Skeletal muscle cell (primary cell): Measurements from ENCODE around the genes TNFRSF1A, MRPL51 and GAPDH.

- RRBS: no CpG with 5 or more reads among the region's 7 CpGs
Measured at GRCh38 chr12:5503592-5504026, 71.7 kb downstream of the NTF3 start.

DNA sequence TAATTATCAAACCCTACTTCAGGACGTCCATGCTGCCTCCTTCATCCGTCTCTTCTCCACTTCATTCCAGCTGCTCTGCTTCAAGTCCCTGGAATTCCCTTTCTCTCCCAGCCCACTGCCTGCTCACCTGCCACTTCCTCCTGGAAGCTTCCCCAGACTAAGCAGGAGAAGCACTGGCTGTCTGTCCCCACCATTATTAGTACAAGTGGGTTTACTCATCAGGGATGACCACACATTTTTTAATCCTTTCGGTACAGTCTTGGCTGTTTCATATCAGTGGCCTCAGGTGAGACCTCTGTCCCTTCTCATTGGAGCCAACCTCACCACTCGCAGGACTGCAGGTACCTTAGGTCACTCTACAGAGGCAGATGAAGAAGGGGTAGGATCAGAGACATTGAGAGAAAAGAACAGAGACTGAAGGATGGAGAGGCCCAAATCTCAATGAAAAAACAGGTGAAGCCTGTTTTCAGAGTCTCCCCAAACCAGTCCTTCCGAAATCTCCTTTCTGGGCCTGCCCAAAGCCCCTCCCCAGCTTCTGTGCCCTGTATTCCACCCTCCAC lies 18.0 kb downstream of the ANO2 start:
- RRBS: no CpG with 5 or more reads among the region's 5 CpGs

DNA sequence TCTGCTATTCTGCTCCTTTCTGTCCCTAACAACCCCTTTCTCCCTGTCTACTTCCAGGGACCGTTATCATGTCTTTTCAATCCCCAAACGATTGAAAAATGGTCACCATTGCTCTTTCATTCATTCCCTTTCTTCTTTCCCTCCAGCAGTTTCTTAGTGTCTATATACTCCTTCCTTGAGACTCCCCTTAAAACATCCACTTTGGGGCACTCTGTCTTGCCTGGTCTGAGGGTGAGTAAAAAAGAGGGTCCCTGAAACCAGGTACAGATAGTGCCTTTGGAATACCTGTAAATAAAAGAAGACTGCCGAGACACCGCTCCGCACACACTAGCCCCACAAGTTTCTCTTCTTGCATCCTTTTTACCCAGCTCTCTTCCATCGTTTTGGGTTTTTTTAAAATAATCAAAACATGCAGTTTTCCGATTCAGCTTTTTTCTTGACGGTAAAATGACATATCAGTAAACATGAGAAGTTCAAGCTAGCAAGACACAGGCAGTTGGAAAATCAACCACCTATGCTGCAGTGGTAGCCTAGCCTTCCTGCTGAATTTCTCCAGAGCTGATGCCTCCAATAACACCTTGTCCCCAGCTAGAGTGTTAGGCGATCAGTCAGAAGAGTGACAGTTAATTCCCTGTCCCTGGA lies 1.6 kb upstream of the ANO2 start:
- RRBS: no CpG with 5 or more reads among the region's 9 CpGs

- RRBS: no CpG with 5 or more reads among the region's 13 CpGs
Measured at GRCh38 chr12:5976070-5976468, 31.0 kb upstream of the ANO2 start.

GRCh38 chr12:6069213-6069958 lies 55.1 kb downstream of the VWF start:
- RRBS: 43% methylated on average over 2 of the region's 9 CpGs

- RRBS: 65% methylated on average over 4 of the region's 29 CpGs
Measured at GRCh38 chr12:6181924-6182934, 18.0 kb upstream of the CD9 start.

GRCh38 chr12:6201778-6202361 lies 1.7 kb downstream of the CD9 start:
- RRBS: no CpG with 5 or more reads among the region's 7 CpGs

- RRBS: 50% methylated on average over 4 of the region's 13 CpGs
Measured at GRCh38 chr12:6226465-6227219, 26.4 kb downstream of the CD9 start.

DNA sequence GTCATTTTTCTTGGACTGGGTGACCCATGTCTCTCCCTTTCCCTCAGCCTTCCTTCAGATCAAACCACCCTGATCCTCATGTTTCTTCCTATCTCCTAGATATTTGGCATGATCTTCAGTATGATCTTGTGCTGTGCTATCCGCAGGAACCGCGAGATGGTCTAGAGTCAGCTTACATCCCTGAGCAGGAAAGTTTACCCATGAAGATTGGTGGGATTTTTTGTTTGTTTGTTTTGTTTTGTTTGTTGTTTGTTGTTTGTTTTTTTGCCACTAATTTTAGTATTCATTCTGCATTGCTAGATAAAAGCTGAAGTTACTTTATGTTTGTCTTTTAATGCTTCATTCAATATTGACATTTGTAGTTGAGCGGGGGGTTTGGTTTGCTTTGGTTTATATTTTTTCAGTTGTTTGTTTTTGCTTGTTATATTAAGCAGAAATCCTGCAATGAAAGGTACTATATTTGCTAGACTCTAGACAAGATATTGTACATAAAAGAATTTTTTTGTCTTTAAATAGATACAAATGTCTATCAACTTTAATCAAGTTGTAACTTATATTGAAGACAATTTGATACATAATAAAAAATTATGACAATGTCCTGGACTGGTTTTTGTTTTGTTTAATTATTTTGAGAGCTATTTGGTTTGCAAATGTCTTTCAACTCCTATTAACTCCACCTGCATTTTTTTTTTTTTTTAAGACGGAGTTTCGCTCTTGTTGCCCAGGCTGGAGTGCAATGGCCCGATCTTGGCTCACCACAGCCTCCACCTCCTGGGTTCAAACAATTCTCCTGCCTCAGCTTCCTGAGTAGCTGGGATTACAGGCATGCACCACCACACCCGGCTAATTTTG lies 37.7 kb downstream of the CD9 start:
- RRBS: no CpG with 5 or more reads among the region's 8 CpGs

DNA sequence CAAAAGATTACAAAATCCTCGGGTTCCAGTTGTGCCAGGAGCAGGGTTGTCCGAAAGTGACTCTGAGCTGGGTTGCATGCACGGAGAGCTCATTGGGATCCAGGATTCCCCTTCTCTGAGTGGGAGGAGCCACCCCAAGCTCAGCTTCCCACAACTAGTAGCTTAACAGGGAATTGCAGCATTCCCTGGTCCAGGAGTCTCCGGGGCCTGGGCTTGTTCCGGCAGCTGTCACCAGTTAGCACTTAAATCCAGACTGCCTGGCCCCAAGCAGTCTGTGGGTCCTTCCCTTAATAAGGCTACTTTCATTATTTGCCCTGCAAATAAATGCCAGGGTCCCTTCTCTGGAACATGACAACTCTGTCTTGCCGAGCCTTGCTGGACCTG lies 50.2 kb downstream of the CD9 start:
- RRBS: no CpG with 5 or more reads among the region's 6 CpGs

DNA sequence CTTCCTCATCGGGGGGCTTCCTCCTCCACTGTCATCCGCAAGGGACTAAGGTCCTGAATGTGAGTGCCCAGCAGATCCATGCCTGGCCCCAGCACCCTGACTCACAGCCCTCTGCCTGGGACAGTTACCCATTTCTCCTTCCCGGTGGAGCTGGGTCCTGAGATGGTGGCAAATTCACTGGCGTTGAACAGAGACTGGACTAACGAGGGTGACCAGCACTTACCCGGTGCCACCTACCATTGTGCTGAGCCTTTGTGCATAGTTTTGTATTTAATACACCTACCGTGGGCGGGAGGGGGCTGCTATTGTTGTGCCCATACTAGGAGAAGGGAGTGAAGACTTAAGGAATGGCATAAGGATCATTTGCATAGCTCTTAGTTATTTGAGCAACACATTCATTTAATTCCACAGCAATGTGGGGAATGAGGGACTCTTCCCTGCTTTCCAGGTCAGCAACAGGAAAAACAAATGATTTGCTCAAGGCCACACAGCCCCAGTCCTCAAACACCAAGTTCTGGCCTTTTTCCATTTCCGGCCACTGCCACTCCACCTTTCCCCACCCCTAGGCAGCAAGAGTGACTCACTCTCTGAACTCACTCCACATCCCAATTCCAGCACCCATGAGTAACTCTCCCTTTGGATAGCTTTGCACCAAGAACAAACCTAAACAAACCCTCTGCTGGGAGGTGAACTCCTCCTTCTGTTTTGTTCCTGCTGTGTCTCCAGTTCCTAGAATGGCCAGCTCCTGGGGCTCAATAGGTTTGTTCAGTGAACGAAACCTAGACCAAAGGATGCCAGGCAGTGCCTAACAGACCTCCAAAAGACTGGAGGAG lies 30.6 kb upstream of the PLEKHG6 start:
- RRBS: 74% methylated on average over 3 of the region's 10 CpGs

- RRBS: no CpG with 5 or more reads among the region's 4 CpGs
Measured at GRCh38 chr12:6307516-6307804, 3.0 kb upstream of the PLEKHG6 start.

GRCh38 chr12:6320299-6320689 lies 9.8 kb downstream of the PLEKHG6 start:
- RRBS: no CpG with 5 or more reads among the region's 5 CpGs

GRCh38 chr12:6327246-6328532 lies 14.2 kb downstream of the TNFRSF1A start:
- RRBS: 48% methylated on average over 14 of the region's 37 CpGs

GRCh38 chr12:6336550-6336960 lies 5.3 kb downstream of the TNFRSF1A start:
- RRBS: no CpG with 5 or more reads among the region's 8 CpGs

GRCh38 chr12:6341474-6342430 lies at the start of gene TNFRSF1A:
TNFRSF1A (minus strand) TSS chr12:6342076.
- RRBS: no CpG with 5 or more reads among the region's 22 CpGs

- RRBS: no CpG with 5 or more reads among the region's 2 CpGs
Measured at GRCh38 chr12:6362524-6362909, 12.8 kb downstream of the SCNN1A start.

DNA sequence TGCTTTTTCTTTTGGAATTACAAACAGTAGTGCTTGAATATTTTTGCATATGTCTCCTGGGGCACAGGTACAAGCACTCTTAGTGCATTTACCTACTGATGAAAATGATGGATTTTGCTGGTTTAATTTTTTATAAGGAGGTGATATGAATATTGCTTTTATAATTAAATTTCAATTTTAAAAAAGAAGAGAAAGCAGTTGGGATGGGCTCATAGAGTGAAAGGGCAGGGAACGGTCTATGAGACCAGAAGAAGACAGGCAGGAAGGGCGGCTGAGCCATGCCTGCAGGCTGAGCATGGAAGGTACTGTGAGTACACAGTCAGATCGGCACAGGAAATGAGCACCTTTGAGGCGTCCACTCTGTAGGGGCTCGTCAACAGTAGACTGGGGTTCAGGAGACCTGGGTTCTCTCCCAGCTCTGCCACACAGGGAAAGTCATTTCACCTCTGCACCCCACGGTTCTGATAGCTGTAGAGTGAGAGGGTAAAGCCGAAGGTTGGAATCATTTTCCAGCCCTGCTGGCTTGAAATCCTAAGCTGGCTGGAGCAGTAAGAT lies 10.7 kb upstream of the CD27 start:
- RRBS: no CpG with 5 or more reads among the region's 7 CpGs

- RRBS: 0% methylated on average over 2 of the region's 25 CpGs
Measured at GRCh38 chr12:6493131-6493503, at the start of gene MRPL51. MRPL51 (minus strand) TSS chr12:6493262.

GRCh38 chr12:6533664-6534731 lies at the start of gene GAPDH:
GAPDH (plus strand) TSS chr12:6534517.
- RRBS: 1% methylated on average over 6 of the region's 76 CpGs